Pericardium (tissue), 1 donor: ENCODE measurements around the gene TTC17.

- RRBS, result no CpG with 5 or more reads among the region's 8 CpGs
Measured at GRCh38 chr11:35523148-35523775, 2.2 kb downstream of the PAMR1 start.

GRCh38 chr11:35800959-35801420, 138.4 kb downstream of the TRIM44 start:
- RRBS, result no CpG with 5 or more reads among the region's 4 CpGs

- RRBS, result no CpG with 5 or more reads among the region's 16 CpGs
Measured at GRCh38 chr11:36227102-36227515, 62.1 kb downstream of the COMMD9 start.

GRCh38 chr11:36300613-36301334, 4.7 kb downstream of the PRR5L start:
- RRBS, result no CpG with 5 or more reads among the region's 7 CpGs

GRCh38 chr11:36364478-36365069, 68.5 kb downstream of the PRR5L start:
- RRBS, result no CpG with 5 or more reads among the region's 6 CpGs

DNA sequence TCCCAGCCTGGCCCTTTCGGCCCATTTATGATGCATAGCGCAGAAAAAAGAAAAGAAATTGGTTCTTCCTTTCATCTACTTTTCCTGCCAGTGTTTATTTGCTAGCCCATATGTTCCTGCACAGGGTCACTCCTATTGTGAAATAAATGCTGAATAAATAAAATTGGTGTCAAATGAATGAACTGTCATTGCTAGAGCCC, 91.9 kb downstream of the PRR5L start:
- RRBS, result no CpG with 5 or more reads among the region's 2 CpGs

- RRBS, result no CpG with 5 or more reads among the region's 4 CpGs
Measured at GRCh38 chr11:36449958-36450572, 60.0 kb downstream of the TRAF6 start.

DNA sequence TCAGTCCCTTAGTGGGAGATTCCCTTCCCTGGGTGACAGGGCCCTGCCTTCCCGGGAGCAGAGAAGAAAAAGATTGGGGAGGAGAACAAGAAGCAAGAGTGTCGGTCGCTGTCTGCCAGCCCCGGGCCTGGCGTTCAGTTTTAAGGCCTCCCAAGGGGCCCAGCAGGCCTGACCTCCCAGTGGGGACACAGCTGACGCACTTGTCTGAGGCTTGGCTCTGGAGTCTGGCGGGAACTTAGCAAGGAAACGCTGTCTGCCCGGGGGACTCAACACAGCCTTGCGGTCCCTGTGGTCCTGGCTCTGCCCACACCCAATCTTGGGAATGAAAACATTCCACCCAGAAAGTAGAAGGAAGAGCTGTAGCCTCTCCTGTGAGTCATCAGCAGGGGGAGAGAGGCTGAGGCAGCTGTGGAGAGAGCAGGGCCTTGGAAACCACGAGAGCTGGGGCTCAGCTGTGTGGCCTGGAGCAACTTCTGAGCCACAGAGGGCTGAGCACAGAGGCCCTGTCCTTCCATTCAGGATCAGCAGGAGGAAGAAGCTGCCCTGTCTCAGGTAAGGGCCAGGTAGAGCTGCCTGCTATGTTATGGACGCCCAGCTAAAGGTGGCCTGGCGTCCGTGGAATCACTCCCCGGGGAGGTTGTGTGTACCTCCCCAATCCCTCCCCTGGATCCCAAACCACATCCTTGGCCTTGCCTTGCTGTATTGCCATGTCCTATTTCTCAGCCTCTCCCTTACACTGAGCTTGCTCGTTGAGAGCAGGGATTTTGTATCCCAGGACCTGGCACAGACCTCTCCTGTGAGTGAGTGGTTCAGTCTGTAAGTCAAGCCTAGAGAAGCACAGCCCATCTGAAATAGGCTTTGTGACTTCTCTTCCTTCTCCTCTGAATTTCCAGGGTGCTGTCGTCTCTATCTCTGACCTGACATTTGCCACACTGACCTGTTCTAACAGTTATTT, 54.2 kb downstream of the TRAF6 start:
- RRBS, result 36% methylated on average over 4 of the region's 17 CpGs

DNA sequence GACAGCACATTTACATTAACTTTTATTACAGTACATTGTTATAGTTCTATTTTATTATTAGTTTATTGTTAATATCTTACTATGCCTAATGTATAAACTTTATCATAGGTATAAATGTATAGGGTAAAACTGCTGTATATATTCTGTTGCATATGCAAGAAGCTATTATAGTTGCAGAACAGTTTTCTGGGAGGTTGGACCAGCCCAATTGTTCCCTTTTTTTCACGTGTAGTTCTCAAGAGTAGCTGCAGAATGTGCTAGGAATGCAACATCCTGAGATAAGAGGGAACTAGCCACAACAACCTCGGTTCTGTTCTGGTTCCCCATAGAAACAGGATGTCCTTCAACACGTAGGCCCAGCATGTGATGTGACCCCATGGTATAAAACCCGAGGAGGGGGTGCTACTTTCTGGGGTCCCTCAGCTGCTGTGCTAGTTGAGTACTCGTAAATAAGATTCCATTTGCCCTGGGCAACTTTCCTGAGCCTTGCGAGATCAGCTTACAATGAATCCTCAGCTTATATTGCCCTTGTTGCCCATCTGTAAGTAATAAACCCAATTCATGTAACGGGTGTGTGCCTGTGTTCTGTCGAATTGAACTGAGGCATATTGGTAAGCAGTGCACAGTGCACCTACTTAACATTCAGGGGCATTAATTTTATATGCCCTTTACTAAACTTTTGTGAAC, 22.9 kb upstream of the TRAF6 start:
- RRBS, result no CpG with 5 or more reads among the region's 8 CpGs

- RRBS, result no CpG with 5 or more reads among the region's 2 CpGs
Measured at GRCh38 chr11:41861645-41861952, 402.1 kb upstream of the LRRC4C start.

DNA sequence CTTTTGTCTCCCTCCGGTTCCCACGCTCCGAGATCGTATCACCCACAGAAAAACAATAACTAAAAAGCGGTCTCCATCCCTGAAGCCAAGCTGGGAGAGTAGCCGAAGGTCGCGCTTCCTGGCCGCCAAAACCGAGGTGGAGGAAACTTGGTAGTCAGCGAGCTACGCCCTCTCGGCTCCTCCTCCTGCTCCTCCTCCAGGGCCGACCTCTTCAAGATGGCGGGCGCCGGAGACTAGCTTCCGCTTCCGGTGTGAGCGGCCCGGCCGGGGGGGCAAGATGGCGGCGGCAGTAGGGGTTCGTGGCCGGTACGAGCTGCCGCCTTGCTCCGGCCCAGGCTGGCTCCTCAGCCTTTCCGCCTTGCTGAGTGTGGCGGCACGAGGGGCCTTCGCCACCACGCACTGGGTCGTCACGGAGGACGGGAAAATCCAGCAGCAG, at the start of gene TTC17:
TTC17 (plus strand) TSS at position 243 of the 436 bp plus-strand sequence.
- RRBS, result 0% methylated on average over 5 of the region's 37 CpGs

GRCh38 chr11:43425592-43425916, 66.8 kb downstream of the TTC17 start:
- RRBS, result no CpG with 5 or more reads among the region's 2 CpGs

DNA sequence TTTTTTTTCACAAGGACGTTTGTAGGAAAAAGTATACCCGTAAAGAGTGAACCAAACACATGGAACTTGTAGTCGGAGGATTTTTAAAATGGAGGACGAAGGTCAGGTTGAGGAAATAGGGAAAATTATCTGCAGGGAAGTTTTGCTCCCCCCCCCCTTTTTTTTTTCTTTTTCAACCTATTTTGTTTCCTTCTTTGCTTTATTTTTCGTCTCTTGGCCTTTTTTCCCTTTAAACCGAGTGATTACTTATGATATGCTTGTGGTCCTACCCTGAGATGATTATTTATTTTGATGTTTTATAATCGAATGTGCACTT, 1.1 kb downstream of the HSD17B12 start:
- RRBS, result no CpG with 5 or more reads among the region's 7 CpGs

- RRBS, result no CpG with 5 or more reads among the region's 2 CpGs
Measured at GRCh38 chr11:43905673-43906320, 25.2 kb downstream of the ALKBH3 start.

GRCh38 chr11:43943773-43944798, 1.6 kb downstream of the C11orf96 start:
- RRBS, result 3% methylated on average over 8 of the region's 57 CpGs

- RRBS, result no CpG with 5 or more reads among the region's 12 CpGs
Measured at GRCh38 chr11:43984658-43985577, 42.5 kb downstream of the C11orf96 start.

- RRBS, result no CpG with 5 or more reads among the region's 9 CpGs
Measured at GRCh38 chr11:43993259-43993728, 50.9 kb downstream of the C11orf96 start.

- RRBS, result no CpG with 5 or more reads among the region's 6 CpGs
Measured at GRCh38 chr11:44017739-44018392, 29.9 kb upstream of the ACCSL start.

GRCh38 chr11:44229841-44230642, 79.9 kb downstream of the ALX4 start:
- RRBS, result no CpG with 5 or more reads among the region's 9 CpGs